Pulmonary artery (tissue), 1 donor: ENCODE measurements around a stretch of chr17.

DNA sequence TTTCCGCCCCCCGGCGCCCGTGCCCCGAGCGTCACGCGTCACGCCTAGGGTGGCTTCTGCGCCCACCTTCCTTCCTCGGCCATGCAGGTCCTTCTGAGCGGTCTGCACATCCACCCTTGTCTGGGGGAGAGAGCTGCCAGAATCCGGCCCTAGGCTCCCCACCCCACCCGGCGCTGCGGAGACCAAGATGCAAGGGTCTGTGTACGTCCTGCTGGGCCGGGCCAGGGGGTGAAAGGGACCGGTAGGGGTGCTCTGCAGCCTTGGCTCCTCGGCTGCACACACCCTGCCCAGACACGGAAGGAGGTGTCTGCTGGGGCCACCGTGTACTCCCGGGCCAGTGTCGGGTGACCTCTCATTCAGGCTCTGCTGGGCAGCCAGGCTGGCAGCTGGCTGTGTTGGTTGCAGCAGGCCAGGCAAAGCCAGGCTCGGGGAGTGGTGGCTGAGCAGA, 745 bp downstream of the RAB11FIP4 start:
- PRO-cap, result no peak

DNA sequence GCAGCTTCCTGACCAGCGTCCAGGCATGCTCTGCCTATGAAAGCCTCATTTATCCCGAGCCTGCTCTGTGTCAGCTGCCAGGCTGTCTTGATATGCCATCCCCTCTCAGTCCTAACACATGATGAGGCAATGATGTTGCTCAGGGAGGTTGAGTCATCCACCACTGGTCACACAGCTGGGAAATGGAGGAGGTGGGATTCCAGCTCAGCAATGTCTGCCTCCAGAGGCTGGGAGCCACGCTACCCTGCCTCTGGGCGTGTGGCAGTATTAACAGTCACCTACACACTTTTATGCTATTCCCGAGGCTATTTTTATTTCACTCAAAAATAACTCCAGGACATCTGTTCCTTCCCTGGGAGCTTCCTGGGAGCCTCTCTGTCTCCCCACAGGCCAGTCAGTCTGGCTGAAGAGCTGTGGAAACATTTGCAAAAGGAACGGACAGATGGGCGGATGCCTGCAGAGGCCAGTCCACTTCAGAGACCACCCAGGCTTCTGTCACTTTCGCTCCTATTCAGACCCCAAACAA, 22.6 kb downstream of the RAB11FIP4 start:
- PRO-cap, result no peak

DNA sequence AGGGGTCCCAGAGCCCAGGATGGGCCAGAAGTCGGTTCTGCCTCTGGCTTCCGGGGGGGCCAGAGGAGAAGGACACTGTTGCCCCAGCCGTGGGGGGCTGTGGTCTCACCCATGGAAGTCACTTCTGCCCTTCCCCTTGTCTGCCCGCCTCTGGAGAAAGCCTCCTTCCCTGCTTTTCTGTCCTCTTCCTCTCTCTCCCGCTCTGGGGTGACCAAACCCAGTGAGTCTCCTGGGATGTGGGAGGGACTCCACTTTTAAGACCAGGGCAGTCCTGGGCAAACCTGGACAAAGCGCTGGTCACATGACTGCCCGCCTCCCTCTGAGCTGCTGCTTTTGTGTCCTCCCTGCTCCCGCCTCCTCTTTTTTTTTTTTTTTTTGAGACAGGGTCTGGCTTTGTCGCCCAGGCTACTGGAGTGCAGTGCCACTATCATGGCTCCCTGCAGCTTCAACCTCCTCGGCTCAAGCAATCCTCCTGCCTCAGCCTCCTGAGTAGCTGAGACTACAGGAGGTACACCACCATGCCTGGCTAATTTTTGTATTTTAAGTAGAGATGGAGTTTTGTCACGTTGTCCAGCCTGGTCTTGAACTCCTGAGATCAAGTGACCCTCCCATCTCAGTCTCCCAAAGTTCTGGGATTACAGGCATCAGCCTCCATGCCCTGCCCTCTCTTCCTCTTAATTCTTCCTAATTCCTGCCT, 40.7 kb downstream of the RAB11FIP4 start:
- PRO-cap, result no peak

DNA sequence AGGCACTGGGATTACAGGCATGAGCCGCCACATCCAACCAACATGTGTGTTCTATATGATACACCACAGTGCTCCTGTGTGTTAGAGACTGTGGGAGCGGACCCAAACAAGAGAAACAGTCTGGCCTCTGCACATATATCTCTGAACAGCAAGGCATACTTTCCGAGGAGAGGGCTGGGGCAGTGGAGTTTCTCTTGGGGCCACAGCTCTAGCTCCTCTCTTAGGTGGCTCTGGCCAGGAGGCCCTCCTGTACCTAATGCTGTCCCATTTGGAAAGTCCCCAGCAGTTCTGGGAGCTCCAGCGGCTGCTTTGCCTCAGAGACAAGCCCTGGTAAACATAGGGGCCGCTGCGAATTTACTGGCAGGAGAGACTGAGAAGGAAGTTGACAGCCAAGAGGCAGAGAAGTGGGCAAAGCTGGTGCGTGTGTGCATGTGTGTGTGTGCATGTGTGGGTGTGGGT, 95.1 kb downstream of the RAB11FIP4 start:
- PRO-cap, result no peak

DNA sequence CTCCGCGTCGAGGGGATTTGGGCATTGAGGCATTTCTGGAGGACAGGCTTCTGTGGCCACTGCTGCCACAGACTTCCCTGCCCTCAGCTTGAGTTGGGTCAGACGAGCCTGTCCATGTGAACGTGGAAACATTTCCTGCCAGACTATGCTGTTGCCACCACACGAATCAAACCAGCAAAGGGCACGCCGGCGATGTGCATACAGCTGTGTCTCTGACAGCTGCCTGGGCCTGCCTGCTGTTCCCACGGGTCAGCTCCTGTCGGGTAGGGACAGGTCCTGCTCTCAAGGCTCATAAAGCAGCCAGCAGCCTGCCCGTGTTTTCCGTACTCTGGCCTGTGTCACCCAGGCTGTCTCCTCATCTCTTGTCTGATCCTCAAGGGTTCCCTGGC, 100.3 kb downstream of the RAB11FIP4 start:
- PRO-cap, result no peak

- PRO-cap, result unidirectional peak, plus-strand start at chr17:31558988; bidirectional peak, plus-strand start at chr17:31559195, minus-strand start at chr17:31559104
Measured at GRCh38 chr17:31558518-31559459, 167.3 kb downstream of the RAB11FIP4 start.

- PRO-cap, result bidirectional peak, plus-strand start at chr17:31561670, minus-strand start at chr17:31561492; bidirectional peak, plus-strand start at chr17:31561849, minus-strand start at chr17:31561722
Measured at GRCh38 chr17:31561266-31562482, 170.2 kb downstream of the RAB11FIP4 start.

- PRO-cap, result no peak
Measured at GRCh38 chr17:31650045-31650310, 209.1 kb downstream of the COPRS start.

DNA sequence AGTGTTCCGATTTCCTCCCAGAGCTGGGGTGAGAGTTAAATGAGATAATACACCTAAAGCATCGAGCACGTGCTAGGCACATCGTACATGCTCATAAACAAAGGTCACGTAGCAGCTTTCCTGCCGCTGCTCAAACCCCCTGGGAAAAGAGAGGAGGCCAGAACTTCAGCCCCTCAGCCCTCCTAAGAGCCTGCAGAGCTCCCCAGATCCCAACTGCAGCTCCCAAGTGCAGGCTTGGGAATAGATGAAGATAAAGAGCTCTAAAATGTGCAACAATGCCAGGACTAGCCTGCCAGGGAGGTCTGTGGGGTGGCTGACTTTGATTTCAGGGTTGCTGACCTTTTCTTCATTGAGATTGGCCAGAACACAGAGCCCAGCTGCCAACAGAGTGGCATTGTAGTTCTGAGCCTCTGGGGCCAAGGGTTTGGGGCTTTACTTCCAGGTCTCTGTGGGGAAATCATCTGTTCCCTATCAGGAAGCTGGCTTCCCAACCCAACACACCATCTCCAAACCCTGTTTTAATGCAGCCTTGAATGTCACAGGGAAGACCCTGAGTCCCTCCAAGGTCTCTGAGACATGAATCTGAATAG, 120.6 kb downstream of the COPRS start:
- PRO-cap, result no peak

DNA sequence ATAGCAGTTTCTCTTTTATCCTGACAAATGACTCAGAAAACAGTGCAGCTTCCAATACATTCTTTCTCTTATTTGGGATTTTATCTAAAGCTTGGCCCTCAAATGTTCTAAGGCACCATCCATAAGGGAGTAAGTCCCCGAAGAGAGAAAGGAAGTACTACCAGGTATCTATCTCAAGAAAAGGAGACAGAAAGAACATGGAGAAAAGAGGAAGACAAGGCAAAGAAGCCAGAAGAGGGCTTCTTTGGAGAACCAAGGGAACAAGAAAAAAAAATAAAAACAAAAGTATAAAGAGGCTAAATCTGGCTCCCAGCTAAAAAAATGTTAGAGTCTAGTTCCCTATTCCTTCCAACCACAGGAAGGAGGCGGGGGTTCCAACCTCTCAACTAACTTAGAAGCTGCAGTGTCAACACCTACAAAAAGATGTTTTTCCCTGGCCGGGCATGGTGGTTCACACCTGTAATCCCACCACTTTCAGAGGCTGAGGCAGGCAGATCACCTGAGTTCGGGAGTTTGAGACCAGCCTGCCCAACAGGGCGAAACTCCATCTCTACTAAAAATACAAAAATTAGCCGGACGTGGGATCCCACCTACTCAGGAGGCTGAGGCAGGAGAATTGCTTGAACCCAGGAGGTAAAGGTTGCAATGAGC, 13.4 kb downstream of the UTP6 start:
- PRO-cap, result no peak

DNA sequence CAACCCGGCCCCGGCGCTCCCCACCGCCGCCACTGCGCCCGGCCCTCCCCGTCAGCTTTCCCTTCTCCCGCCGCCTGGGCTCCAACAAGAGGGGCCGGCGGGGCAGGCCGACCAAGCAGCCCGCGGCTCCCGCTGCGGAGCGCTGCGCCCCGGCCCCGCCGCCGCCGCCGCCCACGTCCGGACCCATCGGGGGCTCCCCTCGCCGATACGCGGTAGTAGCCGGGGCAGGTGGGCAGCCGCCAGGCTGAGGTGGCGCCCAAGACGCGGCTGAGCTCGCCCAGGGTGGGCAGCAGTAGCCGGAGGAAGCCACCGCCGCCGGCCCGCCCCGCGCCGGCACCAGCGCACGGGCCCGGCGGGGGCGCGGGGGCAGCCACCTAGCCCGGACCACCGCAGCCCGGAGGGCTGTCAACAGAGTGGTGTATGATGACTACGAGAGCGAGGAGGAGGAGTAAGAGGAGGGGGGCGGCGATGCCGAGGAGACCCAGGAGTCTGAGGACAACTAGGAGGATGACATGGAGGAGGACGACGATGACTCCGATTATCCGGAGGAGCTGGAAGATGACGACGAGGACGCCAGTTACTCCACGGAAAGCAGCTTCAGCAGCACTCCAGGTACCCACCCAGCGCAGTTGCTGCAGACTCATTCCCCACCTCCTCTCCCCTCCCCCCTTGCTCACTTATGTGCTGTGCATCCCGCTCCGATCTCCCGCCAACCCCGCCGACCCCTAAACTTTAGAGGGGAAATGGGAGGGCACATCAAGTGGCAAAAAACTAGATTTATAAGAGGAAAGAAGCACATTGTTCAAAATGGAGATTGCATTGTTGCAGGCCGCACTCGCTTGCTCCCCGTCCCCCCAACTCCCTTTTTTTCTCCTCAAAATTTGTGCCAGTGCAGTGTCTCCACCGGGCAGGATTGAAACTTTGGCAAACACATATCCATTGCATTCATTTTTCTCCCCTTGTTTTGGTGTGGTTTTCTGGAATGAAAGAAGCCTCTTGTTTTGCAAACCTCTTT, 645 bp downstream of the LRRC37B start:
- PRO-cap, result no peak

DNA sequence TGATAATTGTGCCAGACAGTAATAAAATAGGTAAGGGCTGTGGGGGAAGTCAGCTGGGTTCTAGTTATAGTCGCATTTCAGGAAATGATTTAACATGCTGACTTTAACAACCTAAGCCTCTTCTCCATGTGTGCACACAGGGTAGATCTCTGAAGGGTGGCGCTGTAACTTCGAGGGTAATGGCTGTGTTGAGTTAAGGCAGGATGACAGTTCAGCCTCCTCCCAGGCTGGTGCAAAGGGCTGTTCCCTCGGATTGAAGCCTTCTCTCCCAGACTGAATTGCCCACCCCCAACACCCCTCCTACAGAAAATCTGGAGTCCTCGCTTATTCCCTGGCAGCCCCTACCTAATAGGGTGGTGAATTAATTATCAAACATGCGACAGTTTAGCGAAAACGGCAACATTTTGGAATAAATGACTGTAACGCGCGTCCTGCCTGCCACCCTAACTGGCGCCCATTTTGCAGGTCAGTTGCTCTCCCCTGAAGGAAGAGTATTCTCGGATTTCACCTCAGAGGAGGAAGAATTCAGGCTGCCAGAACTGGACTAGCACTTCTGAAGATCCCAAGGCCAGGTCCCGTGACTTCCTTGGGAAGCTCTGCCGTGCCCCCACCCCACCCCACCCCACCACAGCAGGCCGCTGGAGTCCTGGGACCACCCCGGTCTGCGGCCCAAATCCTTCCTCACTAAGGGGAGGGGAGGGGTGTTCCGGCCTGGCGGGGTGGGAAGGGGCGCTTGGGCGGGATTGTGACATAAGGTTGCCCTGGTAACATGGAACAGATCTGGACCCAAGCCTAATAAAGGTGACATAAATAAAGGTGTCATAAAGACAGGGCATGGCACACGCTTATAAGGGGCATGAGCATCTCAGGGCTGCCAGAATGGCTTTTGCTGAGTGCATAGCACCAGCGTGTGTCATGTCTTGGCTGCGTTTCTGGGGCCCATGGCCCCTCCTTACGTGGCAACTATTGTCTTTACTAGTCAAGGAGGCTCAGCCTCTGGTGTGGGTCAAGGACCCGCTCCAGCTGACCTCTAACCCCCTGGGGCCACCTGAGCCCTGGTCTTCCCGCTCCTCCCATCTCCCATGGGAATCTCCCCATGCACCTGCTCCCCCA, 13.4 kb downstream of the LRRC37B start:
- PRO-cap, result no peak

DNA sequence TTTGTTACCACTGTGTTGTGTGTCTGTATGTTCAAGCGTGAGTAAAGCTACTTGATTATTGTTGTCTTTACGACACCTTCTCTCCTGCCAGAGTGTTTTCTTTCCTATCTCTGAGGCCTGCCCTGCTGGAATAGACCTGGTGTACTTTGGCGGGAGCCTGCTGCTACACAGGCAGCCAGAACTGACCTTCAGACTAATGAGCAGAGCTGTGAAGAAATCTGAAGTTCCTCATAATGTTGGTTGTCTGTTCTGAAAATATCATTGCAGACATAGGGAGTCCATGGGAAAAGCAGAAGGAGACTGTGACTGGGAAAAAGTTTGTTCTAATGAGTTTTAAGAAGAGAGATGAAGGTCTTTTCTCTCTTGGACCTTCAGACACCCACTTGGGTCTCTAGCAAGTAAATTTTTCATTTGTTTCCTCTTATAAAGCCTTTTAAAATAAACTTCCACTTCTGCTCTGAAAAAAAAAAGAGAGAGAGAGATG, 9.9 kb downstream of the RHOT1 start:
- PRO-cap, result no peak

DNA sequence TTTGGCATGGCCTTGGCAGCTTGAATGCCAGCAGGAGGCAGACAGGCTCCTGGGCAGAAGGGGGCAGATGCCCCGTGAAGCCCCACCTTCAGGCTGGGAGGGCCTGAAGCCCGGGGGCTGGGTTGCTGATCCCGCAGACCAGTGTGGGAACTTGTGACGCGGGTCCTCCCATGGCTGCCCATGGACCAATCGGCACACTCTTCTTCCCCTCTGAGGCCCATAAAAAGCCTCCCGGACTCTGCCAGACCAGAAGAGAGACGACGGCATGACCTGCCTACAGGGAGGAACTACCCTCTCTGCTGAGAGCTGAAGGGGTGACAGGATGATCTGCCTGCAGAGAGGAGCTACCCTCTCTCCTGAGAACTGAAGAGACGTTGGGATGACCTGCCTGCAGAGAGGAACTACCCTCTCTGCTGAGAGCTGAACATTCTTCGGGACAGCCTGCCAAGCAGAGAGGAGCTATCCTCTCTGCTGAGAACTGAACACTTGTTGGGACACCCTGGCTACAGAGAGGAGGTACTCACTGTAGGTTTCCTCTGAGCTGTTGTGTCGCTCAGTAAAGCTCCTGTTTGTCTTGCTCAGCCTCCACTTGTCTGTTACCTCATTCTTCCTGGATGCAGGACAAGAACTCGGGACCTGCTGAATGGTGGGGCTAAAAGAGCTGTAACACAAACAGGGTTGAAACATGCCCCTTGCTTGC, 17.6 kb downstream of the RHOT1 start:
- PRO-cap, result no peak

DNA sequence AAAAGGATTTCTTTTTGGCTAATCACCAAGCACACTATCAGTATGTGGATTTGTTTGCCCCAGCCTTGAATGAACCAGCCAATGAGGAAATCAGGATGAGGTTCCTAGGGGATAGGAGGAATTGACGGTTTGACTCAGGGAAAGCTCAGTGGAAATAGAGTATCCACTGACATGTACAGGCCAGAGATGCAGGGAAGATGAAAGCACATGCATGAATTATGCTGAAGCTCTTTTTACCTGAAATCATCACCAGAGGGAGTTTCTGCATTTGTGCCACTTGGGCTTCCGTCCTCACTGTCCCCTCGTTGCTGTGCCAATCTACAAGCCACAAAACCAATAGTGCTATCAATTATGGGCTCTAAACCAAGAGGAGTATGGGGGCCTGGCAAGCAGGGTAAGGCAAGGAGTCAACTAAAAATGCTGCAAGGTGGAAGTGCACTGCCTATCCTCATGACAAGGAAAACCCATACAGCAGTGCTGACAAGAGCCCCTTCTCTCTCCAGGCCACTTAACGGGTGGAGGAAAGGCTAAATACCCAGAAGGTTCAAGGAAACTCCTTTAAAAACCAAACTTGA, 919 bp downstream of the C17orf75 start:
- PRO-cap, result no peak

DNA sequence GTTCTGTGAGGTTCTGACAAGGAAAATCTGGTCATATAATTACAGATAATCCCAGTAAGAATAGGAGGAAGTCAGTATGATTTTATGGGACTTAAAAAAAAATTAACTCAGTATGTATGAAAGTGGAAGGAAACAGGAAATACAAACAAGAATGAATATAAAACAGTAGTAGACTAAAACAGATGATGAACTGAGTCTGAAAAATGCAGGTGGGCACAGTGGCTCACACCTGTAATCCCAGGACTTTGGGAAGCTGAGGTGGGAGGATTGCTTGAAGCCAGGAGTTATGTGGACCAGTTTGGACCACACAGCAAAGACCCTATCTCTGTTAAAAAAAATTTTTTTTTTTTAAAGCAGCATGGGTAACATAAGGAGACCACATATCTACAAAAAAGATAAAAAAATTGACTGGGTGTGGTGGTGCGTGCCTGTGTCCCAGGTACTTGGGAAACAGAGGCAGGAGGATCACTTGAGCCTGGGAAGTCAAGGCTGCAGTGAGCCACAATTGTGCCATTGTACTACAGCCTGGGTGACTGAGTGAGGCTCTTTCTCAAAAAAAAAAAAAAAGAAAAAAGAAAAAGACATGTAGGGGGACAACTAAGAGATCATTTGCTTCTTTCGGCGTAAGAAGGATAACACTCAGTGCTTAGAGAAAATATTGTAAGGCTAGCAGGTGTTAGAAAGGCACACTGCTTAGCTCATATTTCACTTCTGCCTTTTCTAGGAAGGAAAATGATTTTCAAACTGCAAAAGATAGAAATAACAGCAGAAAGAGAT, 6.4 kb downstream of the PSMD11 start:
- PRO-cap, result no peak

DNA sequence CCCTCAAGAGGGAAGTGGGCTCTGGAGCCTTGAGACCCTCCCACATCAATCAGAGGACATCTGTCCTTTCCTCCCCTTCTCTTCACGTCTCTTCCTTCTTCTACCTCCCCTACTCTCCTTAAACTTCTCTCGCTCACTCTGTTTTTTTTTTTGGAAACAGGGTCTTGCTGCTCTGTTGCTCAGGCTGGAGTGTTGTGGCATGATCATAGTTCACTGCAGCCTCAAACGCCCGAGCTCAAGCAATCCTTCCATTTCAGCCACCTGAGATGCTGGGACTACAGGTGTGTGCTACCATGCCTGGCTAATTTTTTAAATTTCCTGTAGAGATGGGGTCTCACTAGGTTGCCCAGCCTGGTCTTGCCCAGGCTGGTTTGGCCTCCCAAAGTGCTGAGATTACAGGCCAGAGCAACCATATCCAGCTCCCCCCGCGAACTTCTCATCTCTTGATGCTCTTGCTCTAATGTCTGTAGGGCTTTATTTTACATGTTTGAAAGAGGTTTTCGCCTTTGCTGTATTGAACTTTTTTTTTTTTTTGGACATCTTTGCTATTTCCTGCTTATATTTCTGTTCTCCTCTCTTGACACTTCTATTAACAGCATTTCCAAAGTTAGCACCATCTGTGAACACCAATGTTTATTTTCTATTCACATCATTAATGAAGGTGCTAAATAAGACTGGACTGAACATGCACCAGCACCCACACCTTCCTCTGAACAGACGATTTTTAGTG, 24.5 kb downstream of the CDK5R1 start:
- PRO-cap, result no peak

- PRO-cap, result no peak
Measured at GRCh38 chr17:32780294-32781065, 96.4 kb downstream of the MYO1D start.

- PRO-cap, result no peak
Measured at GRCh38 chr17:32853010-32853909, 23.7 kb downstream of the MYO1D start.

GRCh38 chr17:32954499-32955069, 26.6 kb downstream of the TMEM98 start:
- PRO-cap, result no peak